Measurements from ENCODE around the gene TAPBPL.

DNA sequence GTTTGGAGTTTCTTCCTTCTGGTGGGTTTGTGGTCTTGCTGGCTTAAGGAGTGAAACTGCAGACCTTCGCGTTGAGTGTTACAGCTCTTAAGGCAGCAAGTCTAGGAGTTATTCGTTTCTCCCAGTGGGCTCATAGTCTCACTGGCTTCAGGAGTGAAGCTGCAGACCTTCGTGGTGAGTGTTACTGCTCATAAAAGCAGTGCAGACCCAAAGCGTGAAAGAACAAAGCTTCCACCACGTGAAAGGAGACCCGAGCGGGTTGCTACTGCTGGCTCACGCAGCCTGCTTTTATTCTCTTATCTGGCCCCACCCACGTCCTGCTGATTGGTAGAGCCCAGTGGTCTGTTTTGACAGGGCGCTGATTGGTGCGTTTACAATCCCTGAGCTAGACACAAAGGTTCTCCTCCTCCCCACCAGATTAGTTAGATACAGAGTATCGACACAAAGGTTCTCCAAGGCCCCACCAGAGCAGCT, 10.0 kb upstream of the CD9 start:
- PRO-cap: no peak
- RAMPAGE, long total RNA, 4 experiments: no peak in any of the 4 experiments

DNA sequence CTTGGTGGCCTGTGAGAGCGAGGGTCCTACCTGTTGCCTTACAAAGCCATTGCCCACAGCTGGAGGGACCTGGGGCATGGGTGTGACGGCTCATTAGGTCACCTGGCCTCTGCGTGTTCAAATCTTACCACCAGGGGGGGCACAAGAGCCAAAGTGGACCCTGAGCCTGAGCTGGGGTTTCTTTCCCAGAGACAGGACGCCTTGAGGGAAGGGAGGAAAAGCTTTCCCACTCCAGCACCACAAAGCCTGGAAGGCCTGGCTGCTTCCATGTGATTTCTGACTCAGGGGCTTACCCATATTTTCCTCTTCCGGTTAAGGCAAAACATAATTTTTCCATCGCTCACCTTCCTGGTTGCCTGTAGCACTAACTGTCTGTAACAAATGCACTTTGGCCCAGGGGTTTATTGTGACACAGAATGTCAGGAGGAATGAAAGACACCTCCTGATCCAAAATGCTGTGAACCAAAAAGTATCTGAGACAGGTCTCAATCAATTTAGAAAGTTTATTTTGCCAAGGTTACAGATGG, 4.4 kb upstream of the CD9 start:
- PRO-cap: unidirectional peak, plus-strand start at position 194 of the sequence; bidirectional peak, plus-strand start at position 414 of the sequence, minus-strand start at position 278 of the sequence
- RAMPAGE, long total RNA, 4 experiments: no peak in any of the 4 experiments

DNA sequence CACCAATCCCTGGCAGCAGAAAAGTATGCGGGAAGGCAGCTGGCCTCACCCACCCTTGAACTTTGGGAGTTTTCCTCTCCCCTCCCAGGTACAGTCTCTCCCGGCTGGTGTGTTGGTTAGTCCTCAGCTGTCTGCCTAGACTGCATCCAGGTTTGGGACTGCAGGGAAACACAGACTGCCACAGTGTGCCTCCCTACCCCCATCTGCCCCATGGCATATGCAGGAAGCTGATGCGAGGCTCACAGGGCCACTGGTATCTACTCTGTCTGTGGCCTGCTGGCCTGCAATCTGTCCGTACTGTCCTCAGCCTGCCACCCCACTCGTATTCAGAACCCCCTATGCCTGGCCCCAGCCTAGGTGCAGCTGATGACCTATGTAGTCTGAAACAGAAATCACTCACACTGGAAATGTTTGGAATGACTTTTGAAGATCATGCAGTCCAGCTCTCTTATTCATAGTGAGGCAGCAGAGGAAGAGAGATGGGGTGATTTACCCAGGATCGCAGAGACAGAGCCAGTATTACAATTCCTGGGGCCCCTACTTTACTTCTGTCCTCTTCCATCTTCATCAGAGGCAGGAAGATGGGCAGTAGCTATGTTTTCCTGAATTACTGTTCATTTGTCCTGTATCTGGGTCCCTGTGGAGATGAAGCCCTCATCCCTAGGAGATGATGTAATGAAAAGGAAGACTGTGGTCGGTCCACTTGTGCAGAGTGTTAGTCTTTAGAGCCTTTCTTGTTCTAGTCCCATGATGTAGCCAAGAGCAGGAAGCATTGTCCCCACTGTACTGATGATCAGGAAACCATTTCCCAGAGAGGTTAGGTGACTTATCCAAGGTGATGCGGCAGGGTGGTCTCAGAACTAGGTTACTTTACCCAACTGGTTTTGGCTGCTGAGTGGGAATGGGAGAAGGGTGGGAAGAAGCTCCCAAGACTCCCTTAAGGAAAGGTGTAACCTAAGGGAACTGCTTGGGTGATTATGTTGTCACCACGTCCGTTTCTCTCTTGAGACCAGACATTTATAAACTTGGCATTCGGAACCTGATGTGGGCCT, 2.5 kb downstream of the CD9 start:
- PRO-cap: bidirectional peak, plus-strand start at position 119 of the sequence, minus-strand start at position 133 of the sequence; bidirectional peak, plus-strand start at position 222 of the sequence, minus-strand start at position 205 of the sequence
- RAMPAGE, long total RNA, 4 experiments: no peak in any of the 4 experiments

GRCh38 chr12:6207015-6207972, 7.1 kb downstream of the CD9 start:
- PRO-cap: unidirectional peak, plus-strand start at chr12:6207224
- RAMPAGE, long total RNA, 4 experiments: start-site peak on the plus strand in 1 of 4 experiments, at chr12:6207488-6207569 at its widest, 7 reads per replicate

DNA sequence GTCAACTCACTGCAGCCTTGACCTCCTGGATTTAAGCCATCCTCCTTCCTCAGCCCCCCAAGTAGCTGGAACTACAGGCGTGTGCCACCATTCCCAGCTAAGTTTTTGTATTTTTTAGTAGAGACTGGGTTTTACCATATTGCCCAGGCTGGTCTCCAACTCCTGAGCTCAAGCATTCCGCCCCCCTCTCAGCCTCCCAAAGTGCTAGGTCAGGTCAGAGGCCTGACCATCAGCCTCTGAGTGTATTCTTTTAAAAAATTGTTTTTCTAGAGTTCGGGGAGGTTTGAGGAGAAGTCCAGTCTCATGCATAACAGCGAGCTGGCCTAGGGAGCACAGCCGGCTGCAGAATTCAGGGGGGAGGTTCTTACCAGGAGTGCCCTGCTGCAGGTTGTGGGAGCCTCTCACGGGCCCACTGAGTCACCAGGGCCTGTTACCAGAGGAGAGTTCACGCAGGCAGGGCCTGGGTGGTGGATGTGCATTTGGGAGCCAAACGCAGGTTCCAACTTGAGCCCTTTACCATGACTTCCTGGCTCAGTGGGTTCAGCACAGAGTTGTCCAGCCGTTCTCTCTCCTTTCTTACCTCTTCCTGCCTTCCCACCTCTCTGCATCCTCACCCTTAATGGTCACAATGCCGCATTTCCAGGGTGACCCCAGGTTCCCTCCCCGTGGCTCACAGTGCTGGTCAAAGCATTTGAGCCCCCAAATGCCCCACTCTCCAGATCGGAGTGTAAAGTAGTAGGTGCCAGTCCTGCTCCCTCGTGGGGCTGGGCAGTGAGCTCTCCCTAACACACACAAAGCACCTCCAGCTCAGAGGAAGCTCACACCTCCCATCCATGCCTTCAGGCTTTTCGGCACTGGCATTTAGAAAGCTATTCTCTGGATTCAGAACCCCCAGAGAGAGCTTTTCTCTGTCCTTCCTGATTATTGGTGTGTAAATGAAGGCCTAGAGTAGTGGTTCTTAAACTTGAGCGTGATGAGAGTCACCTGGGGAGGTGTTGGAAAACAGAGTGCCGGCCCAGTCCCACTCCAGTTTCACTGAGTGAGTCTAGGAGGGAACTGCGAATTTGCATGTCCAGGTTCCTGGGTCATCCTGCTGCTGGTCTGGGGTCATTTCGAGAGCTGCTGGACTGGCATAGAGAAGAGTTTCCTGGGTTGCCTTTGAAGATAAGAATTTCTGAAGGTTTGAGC, 14.6 kb downstream of the CD9 start:
- PRO-cap: unidirectional peak, minus-strand start at position 1,037 of the sequence
- RAMPAGE, long total RNA, 4 experiments: start-site peak on the plus strand in 1 of 4 experiments, centred at position 243 of the sequence, 8 reads per replicate

- PRO-cap: bidirectional peak, plus-strand start at chr12:6225360, minus-strand start at chr12:6225157
- RAMPAGE, long total RNA, 4 experiments: no peak in any of the 4 experiments
These were observed 24.4 kb downstream of the CD9 start for GRCh38 chr12:6224404-6225287.

DNA sequence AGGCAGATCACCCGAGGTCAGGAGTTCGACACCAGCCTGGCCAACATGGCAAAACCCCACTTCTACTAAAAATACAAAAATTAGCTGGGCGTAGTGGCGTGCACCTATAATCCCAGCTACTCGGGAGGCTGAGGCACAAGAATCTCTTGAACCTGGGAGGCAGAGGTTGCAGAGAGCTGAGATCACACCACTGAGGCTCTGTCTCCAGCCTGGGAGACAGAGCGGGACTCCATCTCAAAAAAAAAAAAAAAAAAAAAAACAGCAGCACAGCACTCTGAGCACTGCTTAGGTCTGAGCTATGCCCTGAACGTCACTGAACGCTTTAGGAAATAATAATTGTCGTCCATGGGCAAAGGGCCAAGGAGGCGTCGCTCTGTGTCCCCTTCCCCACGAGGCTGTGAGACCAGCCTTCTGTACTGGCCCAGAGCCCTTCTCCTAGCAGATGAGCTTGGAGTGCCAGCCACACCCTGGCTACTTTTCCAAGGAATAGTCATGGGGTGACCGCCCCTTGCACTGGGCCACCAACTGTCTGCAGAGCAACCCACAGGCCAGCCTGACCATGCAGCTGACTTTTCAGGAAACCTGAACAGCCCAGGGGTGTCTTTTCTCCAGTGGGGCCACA, 28.2 kb downstream of the CD9 start:
- PRO-cap: bidirectional peak, plus-strand start at position 441 of the sequence, minus-strand start at position 444 of the sequence
- RAMPAGE, long total RNA, 4 experiments: no peak in any of the 4 experiments

DNA sequence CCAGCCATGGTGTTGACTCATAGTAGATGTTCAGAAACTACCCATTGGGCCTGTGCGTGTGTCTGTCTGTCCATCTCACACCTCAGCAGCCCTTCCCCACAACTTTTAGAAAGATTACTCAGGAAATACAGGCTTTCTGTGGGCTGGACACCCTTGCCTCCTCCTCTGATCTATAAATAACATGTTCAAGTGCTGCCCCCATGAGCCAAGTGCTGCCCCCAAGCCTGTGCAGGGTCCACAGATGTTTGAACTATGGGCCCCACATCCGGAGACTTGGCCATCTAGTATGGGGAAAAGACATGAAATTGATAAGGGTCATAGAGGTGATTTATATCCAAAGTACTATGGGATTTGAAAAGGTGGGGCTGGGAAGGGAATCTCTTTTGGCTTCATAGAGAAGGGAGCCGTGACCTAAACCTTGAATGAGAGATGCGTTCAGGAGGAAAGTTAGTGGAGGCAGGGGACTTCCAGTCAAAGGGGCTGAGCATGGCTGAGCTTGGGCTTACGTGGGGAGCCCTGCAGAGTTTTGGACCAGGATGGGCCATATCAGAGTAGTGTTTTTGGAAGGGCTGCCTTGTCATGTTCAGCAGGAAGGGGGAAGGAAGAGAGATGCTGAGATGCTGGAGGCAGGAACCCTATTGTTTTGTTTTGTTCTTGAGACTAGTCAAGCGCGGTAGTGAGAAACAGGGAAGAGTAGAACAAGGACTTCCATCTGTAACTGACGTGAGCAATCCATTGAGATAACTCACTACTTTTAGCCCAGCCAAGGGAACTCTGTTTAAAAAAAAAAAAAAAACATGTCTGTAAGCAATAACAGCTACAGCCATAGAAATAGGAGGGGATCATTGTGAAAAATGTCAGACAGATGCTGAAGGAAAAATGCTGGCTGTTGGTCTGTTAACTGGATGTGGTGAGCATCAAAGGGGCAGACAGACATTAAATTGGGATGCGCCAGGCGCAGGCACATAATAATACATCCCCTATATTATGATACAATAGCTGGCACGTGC, 33.8 kb downstream of the CD9 start:
- PRO-cap: no peak
- RAMPAGE, long total RNA, 4 experiments: start-site peak on the plus strand in 2 of 4 experiments, centred at positions 431 to 452 of the sequence, 19 to 21 reads per replicate

DNA sequence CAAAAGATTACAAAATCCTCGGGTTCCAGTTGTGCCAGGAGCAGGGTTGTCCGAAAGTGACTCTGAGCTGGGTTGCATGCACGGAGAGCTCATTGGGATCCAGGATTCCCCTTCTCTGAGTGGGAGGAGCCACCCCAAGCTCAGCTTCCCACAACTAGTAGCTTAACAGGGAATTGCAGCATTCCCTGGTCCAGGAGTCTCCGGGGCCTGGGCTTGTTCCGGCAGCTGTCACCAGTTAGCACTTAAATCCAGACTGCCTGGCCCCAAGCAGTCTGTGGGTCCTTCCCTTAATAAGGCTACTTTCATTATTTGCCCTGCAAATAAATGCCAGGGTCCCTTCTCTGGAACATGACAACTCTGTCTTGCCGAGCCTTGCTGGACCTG, 50.2 kb downstream of the CD9 start:
- PRO-cap: no peak
- RAMPAGE, long total RNA, 4 experiments: no peak in any of the 4 experiments

DNA sequence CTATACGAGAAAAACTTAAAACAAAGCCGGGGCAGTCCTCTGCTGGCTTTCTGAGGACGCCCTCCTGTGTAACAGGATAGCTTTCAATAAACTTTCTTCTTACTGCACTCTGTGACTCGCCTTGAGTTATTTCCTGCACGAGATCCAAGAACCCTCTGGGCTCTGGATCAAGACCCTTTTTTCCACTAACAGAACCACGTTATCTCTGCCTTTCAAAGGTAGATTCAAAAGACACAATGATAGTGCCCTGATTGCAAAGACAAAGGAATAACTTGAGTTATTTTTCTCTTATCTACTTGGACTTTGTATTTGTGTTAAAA, 12.6 kb upstream of the PLEKHG6 start:
- PRO-cap: unidirectional peak, minus-strand start at position 88 of the sequence; unidirectional peak, minus-strand start at position 238 of the sequence
- RAMPAGE, long total RNA, 4 experiments: no peak in any of the 4 experiments

- PRO-cap: no peak
- RAMPAGE, long total RNA, 4 experiments: no peak in any of the 4 experiments
These were observed 12.4 kb downstream of the TNFRSF1A start for GRCh38 chr12:6329147-6330193.

GRCh38 chr12:6336961-6337588, 4.8 kb downstream of the TNFRSF1A start:
- PRO-cap: bidirectional peak, plus-strand start at chr12:6337412, minus-strand start at chr12:6337357
- RAMPAGE, long total RNA, 4 experiments: no peak in any of the 4 experiments

DNA sequence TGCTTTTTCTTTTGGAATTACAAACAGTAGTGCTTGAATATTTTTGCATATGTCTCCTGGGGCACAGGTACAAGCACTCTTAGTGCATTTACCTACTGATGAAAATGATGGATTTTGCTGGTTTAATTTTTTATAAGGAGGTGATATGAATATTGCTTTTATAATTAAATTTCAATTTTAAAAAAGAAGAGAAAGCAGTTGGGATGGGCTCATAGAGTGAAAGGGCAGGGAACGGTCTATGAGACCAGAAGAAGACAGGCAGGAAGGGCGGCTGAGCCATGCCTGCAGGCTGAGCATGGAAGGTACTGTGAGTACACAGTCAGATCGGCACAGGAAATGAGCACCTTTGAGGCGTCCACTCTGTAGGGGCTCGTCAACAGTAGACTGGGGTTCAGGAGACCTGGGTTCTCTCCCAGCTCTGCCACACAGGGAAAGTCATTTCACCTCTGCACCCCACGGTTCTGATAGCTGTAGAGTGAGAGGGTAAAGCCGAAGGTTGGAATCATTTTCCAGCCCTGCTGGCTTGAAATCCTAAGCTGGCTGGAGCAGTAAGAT, 10.7 kb upstream of the CD27 start:
- PRO-cap: no peak
- RAMPAGE, long total RNA, 4 experiments: no peak in any of the 4 experiments

DNA sequence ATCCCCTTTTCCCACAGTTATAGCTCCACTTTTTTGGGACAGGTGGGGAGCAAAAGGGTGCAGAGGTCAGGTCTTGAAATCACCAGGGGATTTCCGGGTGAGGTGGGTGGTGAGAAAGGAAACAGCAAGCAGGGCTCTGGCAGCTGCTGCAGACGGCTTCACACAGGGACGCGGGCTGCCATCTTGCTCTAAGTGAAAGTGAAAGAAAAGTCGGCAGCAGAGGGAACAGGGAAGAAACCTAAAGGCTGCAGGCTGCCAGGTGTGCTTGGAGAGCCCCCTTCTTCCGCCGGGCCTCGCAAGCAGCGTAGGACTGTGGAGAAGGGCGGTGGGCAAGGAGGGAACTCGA, at the start of gene TAPBPL:
Gene TAPBPL, plus strand, starts transcription at position 151 of the 346 bp plus-strand sequence.
- PRO-cap: bidirectional peak, plus-strand start at position 151 of the sequence, minus-strand start at position 177 of the sequence
- RAMPAGE, long total RNA, 4 experiments: start-site peak on the plus strand in 3 of 4 experiments, centred at positions 180 to 210 of the sequence, 69 to 368 reads per replicate

- PRO-cap: bidirectional peak, plus-strand start at chr12:6452323, minus-strand start at chr12:6452292; bidirectional peak, plus-strand start at chr12:6452702, minus-strand start at chr12:6452597; bidirectional peak, plus-strand start at chr12:6453114, minus-strand start at chr12:6452969
- RAMPAGE, long total RNA, 4 experiments: start-site peak on the plus strand in 1 of 4 experiments, at chr12:6452486-6452549 at its widest, 9 reads per replicate
These were observed 791 bp downstream of the TAPBPL start for GRCh38 chr12:6452238-6453427.

DNA sequence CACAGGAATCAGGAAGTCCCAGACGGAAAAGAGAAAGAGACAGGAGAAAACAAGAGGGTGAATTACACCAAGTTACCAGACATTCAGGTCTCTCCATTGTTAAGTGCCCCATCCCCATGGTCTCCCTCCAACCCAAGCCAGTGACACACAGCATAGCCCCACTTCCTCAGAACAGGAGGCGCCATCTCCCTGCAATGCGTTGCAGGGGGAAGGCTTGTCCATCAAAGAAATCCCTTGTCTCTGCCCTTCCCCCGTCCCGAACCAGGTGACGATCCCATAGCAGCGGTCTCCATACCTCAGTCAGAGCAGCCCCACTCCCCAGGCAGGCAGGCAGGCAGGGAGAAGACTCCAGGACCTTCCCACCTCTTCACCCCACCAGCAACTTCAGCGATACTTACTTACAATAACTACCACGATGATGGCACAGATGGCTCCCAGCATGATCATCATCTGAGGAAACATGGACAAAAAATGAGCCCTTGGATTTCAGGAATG, 5.9 kb downstream of the VAMP1 start:
- PRO-cap: no peak
- RAMPAGE, long total RNA, 4 experiments: no peak in any of the 4 experiments

DNA sequence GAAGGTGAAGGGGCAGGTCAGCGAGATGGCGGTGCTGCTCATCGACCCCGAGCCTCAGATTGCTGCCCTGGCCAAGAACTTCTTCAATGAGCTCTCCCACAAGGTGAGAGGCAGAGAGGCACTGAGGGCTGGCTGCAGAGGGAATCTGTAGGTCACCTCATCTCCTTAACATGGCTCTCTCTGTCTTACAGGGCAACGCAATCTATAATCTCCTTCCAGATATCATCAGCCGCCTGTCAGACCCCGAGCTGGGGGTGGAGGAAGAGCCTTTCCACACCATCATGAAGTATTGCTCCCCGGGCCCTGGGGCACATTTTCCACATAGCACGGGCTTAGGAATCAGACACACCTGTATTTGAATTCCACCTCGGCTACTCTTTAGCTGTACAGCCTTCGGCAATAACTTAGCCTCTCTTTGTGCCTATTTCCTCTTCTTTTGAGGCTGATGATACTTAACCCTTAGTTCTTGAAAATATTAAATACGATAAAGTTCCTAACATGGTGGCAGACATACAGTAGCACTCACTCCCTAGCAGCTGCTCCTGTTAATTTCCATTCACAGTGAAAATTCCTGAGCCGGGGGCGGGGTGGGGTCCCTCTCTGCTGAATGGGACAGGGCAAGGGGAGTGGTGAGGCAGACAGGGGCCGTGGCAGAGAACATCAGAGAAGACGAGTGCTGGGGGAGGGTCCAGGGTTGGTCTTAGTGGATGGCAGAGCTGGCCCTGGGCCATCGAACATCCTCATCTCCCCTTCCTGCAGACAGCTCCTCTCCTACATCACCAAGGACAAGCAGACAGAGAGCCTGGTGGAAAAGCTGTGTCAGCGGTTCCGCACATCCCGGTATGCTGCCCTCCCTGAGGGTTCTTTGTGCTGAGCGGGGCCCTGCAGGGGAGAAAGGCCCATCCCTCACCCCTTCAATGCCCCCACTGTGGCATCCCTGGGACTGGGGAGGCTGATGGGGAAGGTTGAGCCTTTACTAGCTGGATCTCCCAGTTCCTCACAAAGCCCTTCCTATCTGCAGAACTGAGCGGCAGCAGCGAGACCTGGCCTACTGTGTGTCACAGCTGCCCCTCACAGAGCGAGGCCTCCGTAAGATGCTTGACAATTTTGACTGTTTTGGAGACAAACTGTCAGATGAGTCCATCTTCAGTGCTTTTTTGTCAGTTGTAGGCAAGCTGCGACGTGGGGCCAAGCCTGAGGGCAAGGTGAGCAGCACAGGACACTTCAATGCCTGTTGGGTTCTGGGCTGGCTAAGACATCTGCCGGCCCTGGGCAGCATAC, 5.1 kb upstream of the GAPDH start:
- PRO-cap: no peak
- RAMPAGE, long total RNA, 4 experiments: no peak in any of the 4 experiments

DNA sequence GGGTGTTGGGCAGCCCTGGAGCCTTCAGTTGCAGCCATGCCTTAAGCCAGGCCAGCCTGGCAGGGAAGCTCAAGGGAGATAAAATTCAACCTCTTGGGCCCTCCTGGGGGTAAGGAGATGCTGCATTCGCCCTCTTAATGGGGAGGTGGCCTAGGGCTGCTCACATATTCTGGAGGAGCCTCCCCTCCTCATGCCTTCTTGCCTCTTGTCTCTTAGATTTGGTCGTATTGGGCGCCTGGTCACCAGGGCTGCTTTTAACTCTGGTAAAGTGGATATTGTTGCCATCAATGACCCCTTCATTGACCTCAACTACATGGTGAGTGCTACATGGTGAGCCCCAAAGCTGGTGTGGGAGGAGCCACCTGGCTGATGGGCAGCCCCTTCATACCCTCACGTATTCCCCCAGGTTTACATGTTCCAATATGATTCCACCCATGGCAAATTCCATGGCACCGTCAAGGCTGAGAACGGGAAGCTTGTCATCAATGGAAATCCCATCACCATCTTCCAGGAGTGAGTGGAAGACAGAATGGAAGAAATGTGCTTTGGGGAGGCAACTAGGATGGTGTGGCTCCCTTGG, 2.1 kb downstream of the GAPDH start:
- PRO-cap: no peak
- RAMPAGE, long total RNA, 4 experiments: start-site peak on the plus strand in 1 of 4 experiments, centred at positions 422 to 500 of the sequence, 73 to 79 reads per replicate

DNA sequence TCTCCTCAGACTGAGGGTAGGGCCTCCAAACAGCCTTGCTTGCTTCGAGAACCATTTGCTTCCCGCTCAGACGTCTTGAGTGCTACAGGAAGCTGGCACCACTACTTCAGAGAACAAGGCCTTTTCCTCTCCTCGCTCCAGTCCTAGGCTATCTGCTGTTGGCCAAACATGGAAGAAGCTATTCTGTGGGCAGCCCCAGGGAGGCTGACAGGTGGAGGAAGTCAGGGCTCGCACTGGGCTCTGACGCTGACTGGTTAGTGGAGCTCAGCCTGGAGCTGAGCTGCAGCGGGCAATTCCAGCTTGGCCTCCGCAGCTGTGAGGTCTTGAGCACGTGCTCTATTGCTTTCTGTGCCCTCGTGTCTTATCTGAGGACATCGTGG, 4.1 kb downstream of the GAPDH start:
- PRO-cap: no peak
- RAMPAGE, long total RNA, 4 experiments: no peak in any of the 4 experiments

DNA sequence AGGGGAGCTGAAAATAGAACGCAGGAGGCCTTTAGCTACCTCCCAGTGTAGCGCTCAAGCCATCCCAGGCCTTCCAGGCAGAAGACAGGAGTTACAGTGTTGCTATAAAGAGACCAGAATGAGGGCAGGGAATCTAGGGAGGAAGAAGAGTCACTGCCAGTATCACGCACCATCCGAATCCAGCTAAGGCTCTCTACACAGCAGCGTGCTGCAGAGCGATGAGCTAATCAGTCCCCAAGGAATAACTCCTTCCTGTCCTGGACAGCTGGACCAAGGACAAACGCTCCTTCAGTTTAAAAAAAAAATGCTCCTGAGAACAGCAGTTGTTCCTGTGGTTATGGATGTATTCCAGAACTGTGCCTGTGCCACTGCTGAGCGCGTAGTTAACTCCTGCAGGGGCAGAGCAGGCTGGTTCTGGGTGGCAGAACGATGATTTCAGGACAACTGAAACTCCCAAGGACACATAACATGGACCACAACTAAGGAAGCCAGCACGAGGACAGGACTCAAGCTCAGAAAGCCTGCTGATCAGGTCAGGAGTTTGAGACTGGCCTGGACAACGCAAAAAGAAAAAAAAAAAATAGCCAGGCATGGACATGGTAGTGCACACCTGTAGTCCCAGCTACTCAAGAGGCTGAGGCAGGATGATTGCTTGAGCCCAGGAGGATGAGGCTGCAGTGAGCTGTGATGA, 2.7 kb downstream of the IFFO1 start:
- PRO-cap: unidirectional peak, minus-strand start at position 79 of the sequence; bidirectional peak, plus-strand start at position 485 of the sequence, minus-strand start at position 185 of the sequence
- RAMPAGE, long total RNA, 4 experiments: no peak in any of the 4 experiments